ENCODE data around the genes KRTAP10-1 and KRTAP10-8.

- RRBS = no CpG with 5 or more reads among the region's 16 CpGs
These were observed at the start of gene KRTAP10-1 for GRCh38 chr21:44539871-44540435. Gene KRTAP10-1 (minus strand): TSS chr21:44540195.

- RRBS = no CpG with 5 or more reads among the region's 6 CpGs
These were observed at the start of gene KRTAP10-8 for GRCh38 chr21:44611952-44612347. Gene KRTAP10-8 (plus strand): TSS chr21:44612079.

DNA sequence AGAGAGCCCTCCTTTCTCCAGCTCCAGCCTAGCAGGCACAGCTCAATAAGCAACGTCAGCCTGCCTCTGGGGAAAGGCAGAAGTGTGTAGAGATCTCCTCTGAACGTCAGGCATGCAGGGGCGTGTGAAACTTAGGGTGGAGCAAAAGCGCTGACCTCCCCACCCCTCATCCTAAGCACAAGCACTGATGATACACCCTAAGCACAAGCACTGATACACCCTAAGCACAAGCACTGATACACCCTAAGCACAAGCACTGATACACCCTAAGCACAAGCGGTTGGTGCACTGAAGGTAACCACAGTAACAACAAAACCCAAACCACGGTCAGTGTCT is 1.3 kb downstream of the KRTAP12-3 start:
- RRBS = no CpG with 5 or more reads among the region's 6 CpGs

GRCh38 chr21:44696757-44697079 is 254 bp upstream of the KRTAP10-12 start:
- RRBS = no CpG with 5 or more reads among the region's 9 CpGs

DNA sequence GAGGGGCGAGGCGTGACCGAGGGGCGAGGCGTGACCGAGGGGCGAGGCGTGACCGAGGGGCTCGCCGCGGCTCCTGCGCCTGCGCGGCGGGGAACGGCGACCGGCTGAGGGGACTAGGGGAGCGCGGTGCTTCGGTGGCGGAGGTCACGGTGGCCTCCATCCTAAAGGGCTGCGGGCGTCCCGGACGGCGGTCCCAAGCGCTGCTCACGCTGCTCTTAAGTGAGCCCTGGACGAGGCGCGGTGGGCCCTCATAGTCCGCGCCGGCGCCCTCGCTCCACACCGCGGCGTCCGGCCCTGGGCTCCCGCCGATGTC is 421 bp upstream of the PTTG1IP start:
- RRBS = 2% methylated on average over 18 of the region's 45 CpGs

- RRBS = 87% methylated on average over 5 of the region's 42 CpGs
These were observed 12.6 kb upstream of the PTTG1IP start for GRCh38 chr21:44885707-44886823.

DNA sequence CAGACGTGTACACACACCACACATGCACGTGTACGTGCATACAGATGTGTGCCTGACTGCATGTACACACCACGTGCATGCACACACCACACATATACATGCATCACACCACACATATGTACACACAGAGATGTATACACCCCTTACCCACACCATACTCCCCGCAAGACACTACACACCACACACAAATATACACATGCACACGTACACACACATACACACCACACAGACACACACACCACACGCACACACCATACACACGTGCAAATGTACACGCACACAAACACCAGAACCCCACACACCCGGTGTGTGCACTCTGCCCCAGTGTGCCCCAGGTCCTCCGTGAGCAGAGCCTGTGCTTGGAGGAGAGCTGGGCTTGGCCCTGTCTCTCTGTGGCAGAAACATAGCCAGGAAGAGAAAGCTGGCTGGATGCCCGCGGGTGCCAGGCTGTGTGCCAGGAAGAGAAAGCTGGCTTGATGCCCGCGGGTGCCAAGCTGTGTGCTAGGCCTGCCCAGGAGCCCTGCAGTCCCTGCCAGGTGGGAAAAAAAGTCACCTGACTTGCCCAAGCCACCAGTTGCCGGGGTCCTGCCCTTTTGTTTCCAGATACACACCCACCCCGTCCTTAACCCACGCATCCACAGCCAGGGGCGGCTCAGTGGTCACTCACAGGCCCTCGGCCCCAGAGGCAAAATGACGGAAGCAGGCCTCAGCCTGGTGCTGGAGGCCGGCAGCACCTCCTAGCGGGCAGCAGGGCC is 9.4 kb downstream of the ITGB2 start:
- RRBS = 10% methylated on average over 2 of the region's 23 CpGs

DNA sequence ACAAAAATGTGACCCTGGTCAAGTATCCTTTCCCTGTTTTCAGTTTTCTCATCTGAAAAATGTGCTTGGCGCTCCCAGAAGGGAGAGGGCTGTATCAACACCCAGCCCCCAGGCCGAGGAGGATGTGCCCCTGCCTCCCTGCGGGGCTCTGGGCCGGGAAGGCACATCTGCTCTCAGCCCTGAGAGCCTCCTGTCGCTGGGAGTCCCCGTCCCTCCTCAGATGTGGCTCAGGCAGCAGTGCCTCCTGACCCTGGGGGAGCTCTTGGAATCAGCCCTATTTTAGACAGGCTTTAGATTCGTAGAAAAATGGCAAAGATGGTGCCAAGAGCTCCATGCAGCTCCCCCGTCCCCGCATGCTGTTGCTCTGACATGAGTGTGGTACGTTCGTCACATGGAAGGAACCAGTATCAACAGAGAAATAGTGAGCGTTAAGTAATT is 29.5 kb downstream of the SLX9 start:
- RRBS = no CpG with 5 or more reads among the region's 12 CpGs

DNA sequence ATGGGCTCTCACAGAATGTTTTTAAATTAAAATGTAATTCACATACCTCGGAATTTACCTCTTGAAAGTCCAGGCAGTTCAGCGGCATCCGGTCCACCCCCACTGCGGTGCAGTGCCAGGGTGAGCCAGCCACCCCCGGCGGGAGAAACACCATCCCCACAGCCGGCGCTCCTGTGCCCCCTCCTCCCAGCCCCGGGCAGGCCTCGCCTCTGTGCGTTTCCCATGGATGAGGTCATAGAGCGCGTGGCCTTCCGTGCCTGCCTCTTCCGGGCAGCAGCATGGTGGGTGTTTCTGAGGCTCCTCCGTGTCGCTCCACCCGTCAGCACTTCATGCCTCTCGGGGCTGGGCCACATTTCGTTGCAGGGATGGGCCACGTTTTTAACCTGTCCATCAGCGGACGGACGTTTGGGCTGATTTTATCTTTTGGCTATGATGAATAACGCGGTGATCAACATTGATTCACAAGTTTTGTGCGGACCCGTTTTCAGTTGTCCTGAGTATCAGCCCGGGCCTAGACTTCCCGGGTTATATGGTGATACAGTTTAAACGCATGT is 64.6 kb downstream of the SLX9 start:
- RRBS = 93% methylated on average over 10 of the region's 31 CpGs

GRCh38 chr21:45012289-45012966 is 62.0 kb upstream of the ADARB1 start:
- RRBS = 0% methylated on average over 4 of the region's 17 CpGs

DNA sequence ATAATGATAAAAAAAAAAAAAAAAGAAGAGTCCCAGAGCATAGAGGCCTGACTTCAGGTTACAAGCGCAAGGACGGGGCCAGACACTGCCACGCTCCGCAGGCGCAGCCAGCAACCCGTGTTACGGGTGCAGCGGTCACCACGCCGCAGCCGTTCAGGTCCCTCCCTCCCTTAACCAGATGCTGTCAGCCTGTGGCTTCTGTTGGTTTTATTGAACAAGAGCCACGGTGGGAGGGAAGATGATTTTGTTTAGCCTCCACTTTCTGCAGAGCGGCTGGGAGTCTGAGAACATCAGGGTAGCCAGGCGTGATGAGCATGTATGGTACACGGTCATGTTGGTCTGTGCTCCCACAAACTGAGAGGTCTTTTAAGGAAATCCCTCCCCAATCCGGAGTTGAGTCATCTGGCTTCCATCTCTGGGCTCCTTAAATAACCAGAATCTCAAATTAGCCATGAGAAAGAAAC is 18.5 kb upstream of the ADARB1 start:
- RRBS = no CpG with 5 or more reads among the region's 16 CpGs

GRCh38 chr21:45074930-45075222 is 496 bp downstream of the ADARB1 start:
- RRBS = 1% methylated on average over 31 of the region's 42 CpGs

DNA sequence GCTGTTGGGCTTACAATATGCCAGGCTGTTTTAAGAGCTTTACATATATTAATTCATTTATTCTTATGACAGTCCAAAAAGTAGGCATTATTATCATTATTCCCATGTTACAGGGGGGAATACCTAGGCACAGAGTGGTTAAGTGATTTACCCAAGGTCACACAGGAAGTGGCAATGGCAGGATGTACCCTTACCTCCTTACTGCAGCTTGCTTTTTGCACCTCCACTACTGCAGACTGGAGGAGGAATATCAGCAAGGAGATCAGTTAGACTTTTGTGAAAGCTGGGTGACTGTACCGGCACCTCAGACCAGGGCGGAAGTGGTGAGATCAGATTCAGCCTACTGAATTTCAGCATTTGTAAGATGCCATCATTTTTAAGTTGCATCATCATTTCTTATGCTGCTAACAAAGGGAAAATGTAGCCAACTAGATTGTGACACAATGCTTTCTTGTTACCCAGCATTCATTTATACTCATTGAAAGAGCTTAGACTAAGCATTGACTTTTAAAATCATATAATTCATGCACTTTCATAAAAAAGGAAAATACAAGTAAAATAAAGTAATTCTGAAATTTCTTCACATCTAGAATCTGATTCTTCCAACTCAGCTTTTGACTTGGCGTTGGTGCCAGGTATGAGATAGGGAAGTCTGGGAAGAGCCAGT is 4.6 kb downstream of the ADARB1 start:
- RRBS = no CpG with 5 or more reads among the region's 3 CpGs

GRCh38 chr21:45110823-45111198 is 36.4 kb downstream of the ADARB1 start:
- RRBS = no CpG with 5 or more reads among the region's 11 CpGs

GRCh38 chr21:45209990-45210259 is 77.8 kb downstream of the POFUT2 start:
- RRBS = no CpG with 5 or more reads among the region's 8 CpGs

- RRBS = no CpG with 5 or more reads among the region's 23 CpGs
These were observed 53.7 kb downstream of the POFUT2 start for GRCh38 chr21:45234016-45234446.

GRCh38 chr21:45276926-45277488 is 10.7 kb downstream of the POFUT2 start:
- RRBS = no CpG with 5 or more reads among the region's 31 CpGs

DNA sequence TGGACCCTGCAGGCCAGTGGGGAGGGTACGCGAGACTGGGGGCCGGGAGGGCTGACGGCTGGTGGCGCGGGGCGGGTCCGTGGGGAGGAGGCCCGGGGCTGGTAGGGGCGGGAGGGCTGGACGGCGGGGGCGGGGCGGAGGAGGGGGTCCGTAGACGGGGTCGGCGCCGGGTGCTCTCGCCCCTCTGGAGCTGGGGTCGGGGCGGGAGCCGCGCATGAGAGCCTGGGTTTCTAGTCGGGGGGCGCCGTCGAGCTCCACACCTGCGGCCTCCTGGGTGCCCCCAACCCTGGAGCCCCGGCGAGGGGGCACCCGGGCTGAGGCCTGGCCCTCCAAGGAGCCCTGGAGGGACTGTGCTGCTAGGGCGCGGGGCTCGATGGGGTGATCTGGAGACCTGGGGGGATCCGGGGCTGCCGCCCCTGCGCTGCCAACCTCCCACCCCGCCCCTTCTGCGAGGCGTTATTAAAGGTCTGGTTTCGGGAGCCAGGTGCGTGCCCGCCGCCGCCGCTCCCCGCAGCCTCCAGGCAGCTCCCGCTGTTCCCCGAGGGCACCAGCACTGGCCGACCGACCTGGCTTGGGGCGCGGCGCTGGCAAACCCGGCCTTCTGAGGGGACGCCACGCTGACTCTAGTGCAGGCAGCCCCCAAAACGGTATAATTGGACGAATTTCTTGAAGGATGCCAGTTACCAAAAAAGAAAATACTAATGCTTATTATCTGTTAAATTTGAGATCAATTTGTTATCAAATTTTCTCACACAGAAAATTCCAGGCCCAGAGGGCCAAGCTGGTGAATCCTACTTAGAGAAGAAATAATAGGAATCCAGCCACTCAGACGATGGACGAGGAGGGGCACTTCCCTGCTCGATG is 757 bp upstream of the POFUT2 start:
- RRBS = 2% methylated on average over 21 of the region's 63 CpGs

- RRBS = no CpG with 5 or more reads among the region's 20 CpGs
These were observed 32.8 kb upstream of the POFUT2 start for GRCh38 chr21:45320357-45321087.

DNA sequence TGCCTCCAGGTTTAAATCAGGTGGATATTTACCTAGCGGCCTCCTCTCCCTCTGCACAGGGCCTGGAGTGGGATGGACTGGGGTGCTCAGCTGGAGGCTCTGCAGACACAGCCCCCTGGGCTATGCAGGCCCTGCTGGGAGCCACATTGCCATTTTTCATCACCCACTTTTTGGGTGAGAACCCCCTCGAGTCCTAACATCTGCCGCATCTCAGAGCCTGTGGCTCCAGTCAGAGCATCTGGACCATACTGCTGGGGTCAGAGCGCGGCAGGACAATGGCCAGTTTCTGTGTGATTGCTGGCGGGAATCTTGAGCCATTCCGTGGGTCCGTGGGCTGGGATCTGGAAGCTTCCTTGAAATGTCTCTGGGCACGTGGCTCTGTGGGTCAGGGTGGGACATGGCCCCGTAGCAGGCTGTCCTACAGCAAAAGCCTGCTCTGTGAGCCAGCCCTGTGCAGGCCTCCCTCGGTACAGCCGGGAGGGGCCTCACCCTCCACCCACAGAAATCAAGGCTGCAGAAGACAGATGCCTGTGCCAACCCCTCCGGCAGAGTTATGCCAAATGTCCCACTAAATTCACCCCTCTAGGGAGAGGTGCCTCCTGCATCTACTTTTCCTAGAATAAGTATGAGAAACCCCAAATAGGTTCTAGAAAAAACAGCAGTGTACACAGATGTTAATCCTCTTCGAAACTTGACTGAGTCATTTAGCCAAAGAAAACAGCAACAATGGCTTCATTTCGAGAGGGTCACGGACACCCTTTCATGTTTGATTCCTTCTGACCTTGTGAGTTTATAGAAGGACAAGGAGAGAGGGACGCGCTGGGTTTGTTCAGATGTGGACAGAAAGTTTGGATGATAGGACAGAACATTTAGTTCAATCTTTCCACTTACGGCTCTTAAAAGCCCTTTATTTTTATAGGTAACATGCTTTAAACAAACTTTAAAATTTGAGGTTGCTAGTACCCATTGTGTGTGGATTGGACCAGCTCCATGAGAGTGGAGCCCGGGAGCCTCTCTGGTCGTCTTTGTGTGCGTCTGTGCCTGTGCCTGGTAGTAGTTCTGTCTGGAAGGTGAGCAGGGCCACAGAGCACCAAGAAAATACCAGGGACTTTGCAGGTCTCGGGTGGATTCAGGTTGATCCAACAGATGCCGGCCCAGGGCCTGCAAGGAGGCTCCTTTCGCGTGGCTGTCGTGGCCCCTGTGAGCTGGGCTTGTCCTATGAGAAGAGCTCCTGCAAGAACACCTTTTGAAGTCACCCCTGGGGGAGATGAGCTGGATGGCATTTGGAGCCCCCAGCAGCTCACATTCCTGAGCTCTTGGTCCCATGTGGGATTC is 27.9 kb downstream of the COL18A1 start:
- RRBS = 20% methylated on average over 2 of the region's 27 CpGs